Ureter (tissue), 1 donor: ENCODE measurements around the genes H4C9, H1-5, ZKSCAN8, NKAPL, PGBD1 and ZSCAN12.

- PRO-cap: no peak
These were observed 262 bp upstream of the H4C9 start for GRCh38 chr6:27138959-27139080.

DNA sequence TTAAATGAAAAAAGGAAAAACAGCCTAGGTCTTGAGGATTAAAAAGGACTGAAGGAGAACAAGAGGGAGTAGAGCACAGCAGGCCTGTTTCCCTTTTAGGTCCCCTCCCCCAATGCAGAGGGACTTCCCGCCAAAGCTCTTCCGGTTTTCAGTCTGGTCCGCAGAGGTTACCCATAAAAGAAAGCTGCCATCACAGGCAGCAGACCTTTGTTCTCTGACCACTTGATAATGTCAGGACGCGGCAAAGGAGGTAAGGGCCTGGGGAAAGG is at the start of gene H4C9:
Gene H4C9, plus strand, starts transcription at position 202 of the 269 bp plus-strand sequence.
- PRO-cap: bidirectional peak, plus-strand start at position 202 of the sequence, minus-strand start at position 114 of the sequence

DNA sequence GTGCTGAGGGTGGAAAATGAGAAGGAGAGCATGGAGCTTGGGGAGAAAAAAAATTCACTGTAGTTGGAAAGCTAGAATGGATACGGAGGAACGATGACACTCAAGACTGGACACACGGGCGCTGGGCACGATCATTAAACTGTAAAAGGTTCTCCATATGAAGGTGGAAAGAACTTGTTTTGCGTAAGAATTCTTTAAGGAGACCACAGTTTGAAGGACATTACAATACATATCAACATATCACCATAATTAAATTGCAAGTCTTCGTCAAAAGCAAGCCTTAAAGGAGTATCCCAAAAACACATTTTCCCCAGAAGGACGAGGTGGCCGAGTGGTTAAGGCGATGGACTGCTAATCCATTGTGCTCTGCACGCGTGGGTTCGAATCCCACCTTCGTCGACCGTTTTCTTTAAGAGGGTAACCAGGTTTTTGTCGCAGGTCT is 14.4 kb downstream of the POM121L2 start:
- PRO-cap: no peak

DNA sequence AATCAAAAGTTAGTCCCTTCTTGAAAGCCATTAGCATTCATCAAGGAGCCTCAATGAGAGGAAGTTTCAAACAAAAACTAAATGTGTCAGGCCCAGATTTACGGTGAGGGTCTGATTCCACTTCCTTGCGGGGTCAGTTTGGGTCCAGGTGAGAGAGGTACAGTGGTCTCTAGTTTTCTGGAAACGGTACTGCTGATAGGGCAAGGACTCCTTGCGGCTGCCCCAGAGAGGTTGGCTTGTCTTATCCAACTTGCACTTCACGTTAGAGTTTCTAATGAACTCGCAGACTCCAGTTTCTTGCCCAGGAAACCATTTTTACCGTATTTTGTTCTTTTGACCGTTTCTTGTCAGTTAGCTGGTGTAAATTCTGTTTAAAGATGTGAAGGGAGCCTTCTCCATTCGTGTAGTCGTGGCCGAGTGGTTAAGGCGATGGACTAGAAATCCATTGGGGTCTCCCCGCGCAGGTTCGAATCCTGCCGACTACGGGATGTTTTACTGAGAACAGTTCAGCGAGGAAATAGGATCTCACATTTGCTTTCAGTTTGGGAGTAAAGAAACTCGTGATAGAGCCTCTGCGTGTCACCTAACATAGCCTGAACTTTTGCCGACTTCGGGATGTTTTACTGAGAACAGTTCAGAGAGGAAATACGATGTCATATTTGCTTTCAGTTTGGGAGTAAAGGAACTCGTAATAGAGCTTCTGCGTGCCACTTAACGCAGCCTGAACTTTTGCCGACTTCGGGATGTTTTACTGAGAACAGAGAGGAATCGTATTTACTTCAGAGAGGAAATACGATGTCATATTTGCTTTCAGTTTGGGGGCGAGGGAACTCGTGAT is 5.7 kb upstream of the ZNF184 start:
- PRO-cap: no peak

GRCh38 chr6:27547471-27548149 is 74.7 kb upstream of the ZNF184 start:
- PRO-cap: no peak

GRCh38 chr6:27684433-27685053 is 123.2 kb downstream of the H2BC13 start:
- PRO-cap: no peak

GRCh38 chr6:27728361-27728702 is 79.4 kb downstream of the H2BC13 start:
- PRO-cap: no peak

- PRO-cap: no peak
These were observed 50.4 kb downstream of the H2BC13 start for GRCh38 chr6:27757208-27757881.

- PRO-cap: no peak
These were observed at the start of gene H1-5 for GRCh38 chr6:27866913-27867959. H1-5 (minus strand) TSS chr6:27867588.

DNA sequence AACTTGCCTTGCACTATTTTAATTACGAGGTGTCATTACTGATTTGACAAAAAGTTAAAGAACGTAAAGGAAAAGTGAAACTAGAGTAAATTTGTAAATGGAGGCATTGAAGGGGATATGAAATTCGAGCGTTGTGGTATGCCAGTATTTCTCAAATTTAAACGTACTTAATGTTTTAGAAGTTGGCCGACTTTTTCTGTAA is 374 bp upstream of the H3C11 start:
- PRO-cap: no peak

- PRO-cap: no peak
These were observed 46.1 kb downstream of the OR2B6 start for GRCh38 chr6:28002991-28003744.

GRCh38 chr6:28141298-28142631 is at the start of gene ZKSCAN8:
ZKSCAN8 (plus strand) TSS chr6:28141883.
- PRO-cap: bidirectional peak, plus-strand start at chr6:28141909, minus-strand start at chr6:28141809

DNA sequence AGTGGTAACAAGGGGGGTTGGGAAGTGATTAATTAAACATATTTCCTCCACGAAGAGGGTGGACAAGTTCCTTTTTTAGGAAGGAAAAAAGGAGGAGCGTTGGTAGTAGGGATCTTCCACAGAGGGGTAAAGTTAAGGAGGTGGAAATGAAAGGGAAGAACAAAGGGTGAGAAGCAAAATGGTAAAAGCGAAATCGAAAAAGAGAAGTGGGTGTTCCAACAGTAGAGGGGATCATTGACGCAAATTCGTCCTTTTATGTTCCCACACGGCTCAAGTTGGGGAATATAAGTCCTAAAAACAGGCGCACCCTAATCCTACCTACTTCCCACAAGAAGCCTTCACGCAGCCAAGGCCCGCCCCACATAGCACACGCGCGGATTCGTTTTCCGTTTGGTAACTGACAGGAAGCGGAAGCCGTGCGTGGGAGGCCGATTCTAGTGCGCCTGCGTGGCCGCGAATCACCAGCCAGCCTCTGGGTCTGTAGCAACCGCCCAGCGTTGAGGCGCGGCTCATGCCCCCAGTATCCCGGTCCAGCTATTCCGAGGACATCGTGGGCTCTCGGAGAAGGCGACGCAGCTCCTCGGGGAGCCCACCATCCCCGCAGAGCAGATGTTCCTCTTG is at the start of gene NKAPL:
Gene NKAPL, plus strand, starts transcription at position 437 of the 621 bp plus-strand sequence.
- PRO-cap: bidirectional peak, plus-strand start at position 437 of the sequence, minus-strand start at position 351 of the sequence

- PRO-cap: no peak
These were observed at the start of gene PGBD1 for GRCh38 chr6:28281276-28282381. PGBD1 (plus strand) TSS chr6:28281572.

DNA sequence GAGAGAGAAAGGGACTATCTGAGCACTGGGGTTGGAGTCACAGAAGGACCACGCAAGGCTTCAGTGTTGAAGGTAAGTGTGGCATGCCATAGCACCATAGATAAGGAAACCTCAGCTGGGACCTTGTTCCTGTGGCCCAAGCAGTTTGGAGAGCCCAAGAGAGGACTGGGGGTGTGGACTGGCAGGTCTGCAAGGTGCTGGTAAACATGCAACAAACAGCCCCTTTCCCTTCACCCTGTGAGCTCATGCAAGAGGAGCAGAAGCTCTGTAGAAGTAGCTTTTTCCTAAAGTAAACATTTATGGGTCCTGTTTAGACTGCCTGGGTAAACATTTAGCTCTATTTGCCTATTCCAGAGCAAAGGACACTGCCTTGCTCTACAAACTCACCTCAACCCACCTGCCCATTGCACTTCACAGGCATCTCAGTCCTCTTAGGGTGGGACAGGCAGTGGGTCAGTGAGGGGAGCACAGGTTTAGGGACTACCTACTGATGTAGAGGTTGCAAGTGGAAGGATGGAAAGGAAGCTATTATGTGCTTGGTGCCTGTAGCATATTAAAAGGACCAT is 12.1 kb downstream of the ZSCAN31 start:
- PRO-cap: no peak

GRCh38 chr6:28353753-28355119 is 4.5 kb downstream of the ZKSCAN3 start:
- PRO-cap: no peak

GRCh38 chr6:28382992-28384061 is 16.2 kb downstream of the ZSCAN12 start:
- PRO-cap: bidirectional peak, plus-strand start at chr6:28383532, minus-strand start at chr6:28383390

- PRO-cap: bidirectional peak, plus-strand start at chr6:28399874, minus-strand start at chr6:28399741
These were observed at the start of gene ZSCAN12 for GRCh38 chr6:28399502-28400271. ZSCAN12 (minus strand) TSS chr6:28399747.

DNA sequence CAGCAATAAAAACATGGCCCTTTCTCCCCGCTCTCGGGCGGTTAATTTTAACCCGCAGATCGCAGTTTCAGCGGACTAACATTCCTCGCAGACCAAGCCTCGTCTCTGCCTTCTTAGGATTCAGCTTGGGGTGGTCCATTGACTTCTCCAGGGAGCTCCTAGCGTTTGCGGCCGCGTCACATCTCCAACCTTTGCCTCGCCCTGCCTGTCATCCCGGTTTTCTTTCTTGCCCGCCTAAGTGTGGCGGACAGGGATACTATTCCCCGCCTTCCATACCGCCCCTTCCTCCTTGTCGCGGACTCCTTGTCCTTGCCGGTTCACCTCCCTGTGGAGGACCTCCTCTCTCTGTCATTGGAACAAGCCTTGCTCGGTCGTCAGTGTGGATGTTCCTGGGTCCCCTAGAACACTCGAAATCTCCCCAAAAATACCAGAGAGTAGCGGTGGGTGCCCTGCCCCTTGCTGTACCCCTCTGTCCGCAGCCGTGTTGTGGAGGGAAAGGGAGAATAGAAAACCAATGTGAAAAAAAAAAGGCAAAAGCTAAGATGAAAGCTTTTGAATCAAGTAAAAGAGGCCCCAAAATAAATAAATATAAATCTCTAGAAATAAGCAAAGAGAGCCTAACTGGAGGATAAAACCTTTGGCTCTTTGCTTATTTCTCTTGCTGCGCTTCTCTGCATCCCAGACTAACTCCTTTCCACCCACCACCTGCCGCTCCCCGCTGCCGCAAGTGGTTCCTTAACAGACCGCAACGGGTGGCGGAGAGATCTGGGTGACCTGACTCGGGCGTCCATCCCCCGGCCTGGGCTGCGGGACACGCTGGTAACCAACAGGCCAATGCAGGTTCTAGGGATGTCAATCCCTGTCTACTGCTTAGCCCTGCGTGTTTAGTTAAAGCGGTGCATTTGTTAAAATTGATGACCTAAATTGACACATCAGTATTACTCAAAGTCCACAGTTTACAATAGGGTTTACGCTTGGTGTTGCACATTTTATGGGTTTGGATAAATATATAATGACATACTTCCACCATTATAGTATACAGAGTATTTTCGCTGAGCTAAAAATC is 48.5 kb upstream of the SCAND3 start:
- PRO-cap: no peak

- PRO-cap: no peak
These were observed 86.6 kb upstream of the SCAND3 start for GRCh38 chr6:28673570-28674165.